Fibroblast of villous mesenchyme (primary cell): ENCODE measurements around the gene NKAIN1.

- CAGE, long polyA plus RNA: no peak
Observed at GRCh38 chr1:30083820-30084426, 639.5 kb downstream of the MATN1 start.

DNA sequence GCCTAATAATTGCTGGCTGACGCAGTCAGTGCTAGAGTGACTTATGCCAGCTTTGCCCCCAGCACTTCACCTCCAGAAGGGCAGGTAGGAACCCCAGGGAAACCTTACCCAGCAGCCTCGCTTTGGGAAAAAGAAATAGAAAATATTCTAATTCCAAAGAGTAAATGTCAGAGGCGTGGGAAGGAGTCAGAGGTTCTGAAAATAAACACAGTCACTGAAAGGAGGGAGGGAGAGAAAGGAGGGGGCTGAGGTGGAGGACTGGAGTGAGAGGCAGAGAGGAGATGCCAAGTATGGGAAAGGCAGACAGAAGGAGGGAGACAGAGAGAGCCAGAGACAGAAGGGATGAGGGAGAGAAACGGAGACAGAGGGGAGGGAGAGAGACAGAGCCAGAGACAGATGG is 525.9 kb downstream of the MATN1 start:
- CAGE, long polyA plus RNA: no peak

DNA sequence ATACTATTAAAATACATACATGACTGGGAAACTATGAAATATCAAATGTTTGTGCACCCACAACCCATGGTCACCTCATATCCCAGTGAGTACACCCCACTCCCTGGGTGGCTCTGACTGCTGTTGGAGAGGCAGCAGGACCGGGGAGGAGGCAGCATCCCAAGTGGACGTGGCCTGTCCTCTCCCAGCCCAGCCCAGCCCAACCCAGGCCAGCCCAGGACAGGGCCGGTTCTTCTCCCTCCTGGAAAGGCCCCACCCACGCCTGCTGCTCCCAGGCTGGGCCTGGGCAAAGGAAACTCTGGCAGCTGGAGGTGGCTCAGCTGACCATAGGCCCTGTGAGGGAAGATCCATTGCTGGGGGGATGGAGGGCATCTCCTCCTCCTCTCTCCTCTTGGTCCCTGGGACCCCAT is 19.1 kb downstream of the MATN1 start:
- CAGE, long polyA plus RNA: no peak

DNA sequence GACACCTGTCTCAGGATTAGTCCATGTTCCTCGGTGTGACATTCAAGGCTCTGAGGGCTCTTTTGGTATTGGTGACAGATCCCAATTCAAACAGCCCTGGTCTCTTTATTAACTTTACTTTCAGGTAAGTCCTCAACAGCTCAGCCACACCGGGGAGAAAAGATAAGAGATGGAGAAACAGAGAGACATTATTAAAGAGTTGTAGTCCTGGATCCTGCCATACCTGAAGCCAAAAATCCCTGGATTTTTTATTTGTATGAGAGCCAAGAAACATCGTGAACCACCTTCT is 7.8 kb upstream of the MATN1 start:
- CAGE, long polyA plus RNA: no peak

GRCh38 chr1:30731512-30732205 is 8.3 kb upstream of the MATN1 start:
- CAGE, long polyA plus RNA: no peak

GRCh38 chr1:30733278-30734397 is 10.3 kb upstream of the MATN1 start:
- CAGE, long polyA plus RNA: no peak

GRCh38 chr1:30735018-30735701 is 11.8 kb upstream of the MATN1 start:
- CAGE, long polyA plus RNA: no peak

DNA sequence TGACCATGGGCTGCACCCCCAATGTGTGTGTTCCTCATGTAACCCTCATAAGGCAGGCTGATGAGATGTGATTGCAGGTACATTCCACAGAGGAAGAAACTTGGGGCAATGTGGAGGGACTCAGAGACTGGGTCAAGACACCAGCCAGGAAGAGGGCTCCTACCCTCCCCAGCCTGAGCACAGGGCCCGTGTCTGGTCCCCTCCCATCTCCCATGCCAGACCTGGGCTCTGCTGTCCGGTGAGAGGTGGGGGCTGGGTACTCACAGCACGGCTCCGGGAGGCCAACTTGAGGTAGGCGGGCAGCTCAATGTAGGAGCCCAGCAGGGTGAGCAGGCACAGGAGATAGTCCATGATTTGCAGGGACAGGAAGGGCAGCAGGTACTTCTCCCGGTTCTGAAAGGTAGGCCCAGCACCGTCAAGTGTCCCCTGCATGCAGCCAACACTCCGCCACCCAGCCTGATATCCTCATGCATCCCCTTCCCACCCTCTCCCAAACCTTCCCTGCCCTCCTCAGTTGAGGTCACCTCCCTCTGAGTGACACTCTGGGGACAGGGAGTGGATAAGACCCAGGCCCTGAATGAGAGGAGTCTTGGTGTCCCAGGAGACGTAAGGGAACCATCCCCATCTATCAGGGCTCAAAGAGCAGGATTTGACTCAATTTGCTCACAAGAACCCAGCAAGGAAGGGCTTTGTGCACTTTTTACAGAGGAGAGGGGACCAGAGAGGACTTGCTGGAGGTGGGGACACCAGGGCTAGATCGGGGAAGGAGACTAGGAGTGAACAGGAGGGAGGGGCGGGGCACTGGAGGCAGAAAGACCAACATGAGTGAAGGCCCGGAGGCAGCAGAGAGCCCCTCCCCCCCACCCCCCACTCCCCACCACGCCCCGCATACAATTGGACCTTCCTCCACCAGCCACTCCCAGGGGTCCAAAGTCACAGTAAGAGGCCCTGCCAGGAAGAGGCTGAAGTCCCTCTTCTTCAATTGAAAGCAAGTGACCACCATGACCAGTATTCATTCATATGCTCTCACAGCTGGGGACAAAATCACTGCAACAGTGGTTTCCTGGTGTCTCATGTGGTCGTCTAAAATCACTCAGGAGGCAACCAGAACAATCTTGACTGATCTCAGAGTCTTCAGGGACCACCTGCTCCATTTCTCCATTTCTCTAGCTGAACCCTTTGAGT is 16.6 kb upstream of the MATN1 start:
- CAGE, long polyA plus RNA: no peak

DNA sequence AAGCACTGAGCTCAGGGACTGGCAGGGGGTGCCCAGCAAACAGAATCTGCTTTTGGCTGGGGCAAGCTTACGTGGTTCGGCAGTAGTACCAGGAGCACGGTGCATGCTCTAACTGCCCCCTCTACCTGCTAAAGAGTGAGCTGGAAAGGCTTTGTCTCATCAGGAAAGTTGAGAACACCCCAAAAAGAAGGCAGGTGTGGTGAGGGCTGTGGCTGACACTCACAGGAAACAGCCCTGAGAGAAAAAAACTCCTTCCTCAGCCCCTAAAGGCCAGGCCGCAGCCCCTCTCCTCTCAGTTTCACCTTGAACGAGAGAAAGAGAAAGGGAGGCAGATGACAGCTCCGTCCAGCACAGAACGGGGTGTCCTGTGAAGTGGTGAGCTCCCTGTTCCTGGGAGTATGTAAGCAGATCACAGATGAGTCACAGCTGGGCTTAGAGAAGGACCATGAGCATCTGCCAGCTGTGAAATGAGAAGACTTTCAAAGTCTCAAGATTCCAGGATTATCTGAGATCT is 13.5 kb downstream of the LAPTM5 start:
- CAGE, long polyA plus RNA: no peak

- CAGE, long polyA plus RNA: no peak
Observed at GRCh38 chr1:30747339-30747737, 10.2 kb downstream of the LAPTM5 start.

DNA sequence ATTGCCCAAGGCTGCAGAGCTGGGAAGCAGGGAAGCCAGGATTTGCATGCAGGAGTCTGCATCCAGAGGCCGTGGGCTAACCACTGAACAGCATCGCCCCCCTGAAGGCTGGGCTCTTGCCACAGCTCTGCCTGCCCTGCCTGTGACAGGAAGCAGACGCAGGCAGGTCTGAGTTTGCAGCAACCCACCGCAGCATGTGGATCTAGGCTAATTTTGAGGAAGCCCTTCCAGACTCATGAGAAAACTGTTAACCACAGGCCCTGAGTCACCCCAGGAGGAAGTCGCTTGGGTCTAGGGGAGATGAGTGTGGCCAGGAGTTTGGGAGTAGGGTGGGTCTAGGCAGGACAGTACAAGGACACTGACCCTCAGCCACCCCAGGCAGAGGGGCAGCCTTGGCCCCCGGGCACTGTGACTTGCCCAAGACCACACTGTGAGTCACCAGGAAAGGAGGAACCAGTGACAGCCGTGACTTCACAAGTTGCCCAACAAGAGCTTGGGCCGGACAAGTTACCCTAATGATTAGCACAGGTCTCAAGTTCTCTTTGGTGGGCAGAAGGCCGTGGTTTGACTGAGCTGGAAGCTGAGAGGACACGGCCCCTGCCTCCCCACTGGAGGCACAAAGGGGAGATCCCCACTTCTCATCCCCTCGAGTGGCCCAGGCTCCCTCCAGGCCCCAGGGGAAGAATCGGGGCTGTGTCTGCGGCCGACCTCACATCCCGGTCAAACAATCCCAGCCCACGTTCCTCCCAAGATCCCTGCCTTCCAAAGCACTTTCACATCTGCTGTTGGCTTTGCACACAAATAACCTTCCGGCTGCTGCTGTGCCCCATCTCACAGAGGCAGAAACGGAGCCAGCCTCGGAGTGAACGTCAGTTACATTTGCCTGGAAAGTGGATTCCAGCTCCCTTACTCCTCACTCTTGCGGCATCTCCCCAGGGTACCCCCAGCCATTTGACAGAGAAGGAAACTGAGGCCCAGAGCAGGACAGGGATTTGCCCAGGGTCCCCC is 736 bp downstream of the LAPTM5 start:
- CAGE, long polyA plus RNA: no peak

- CAGE, long polyA plus RNA: no peak
Observed at GRCh38 chr1:30872036-30873129, 36.2 kb downstream of the SDC3 start.

DNA sequence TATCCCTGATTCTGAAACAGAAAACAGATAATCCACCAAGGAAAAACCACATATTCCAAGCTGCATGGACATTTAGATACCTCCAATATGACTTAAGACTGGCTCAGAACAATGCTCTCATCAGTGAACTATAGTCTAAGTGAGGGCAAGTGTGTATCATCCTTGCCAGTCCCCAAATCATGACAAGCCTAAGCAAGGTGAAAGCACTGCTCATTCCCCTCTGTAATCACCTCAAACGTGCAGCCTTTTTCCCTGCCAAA is 59.4 kb upstream of the SDC3 start:
- CAGE, long polyA plus RNA: no peak

DNA sequence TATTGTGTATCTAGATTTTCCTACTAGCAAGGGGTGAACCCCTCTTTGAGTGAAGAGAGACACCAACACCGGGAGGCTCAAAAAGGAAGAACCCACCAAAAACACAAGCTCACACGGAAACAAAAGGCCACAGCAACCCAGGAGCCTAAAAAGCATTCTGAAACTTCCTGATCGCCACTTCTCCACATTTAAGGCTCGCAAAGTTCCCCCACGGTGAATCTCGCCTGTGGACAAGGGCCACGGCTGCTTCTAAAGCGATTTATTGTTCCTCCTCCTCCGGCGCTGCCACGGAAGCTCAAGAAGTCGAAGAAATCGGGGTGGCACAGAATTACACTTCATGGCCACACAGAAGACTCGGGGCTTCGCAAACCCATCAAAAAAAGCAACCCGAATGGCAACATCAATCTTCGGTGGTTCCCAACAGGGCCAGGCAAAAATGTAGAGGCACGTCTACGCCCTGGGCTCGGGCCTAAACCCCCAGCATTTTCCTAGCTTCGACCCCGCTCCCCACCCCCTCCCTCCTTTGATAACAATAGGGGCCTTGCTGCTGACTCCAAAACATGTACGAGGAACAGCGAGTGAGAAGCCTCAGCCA is 526 bp downstream of the PUM1 start:
- CAGE, long polyA plus RNA: no peak

DNA sequence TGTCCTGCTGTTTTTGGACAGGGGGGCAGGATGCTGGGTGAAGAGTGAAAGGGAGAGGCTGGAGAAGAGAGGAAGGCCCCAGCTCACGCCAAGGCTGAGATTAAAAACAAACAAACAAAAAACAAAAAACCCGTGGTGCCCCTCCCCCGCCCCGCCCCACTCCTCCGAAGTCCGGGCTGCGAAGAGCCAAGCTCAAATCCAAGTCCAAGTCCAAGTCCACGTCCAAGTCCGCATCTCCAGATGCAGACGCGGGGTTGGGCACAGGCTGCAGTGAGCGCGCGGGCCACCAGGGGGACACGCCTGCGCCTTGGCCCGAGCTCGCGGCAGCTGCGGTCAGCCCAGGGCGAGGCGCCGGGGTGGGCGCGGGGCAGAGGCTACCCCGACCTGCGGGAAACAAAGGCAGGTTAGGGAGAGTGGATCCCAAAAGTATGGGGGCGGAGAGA is 58.3 kb downstream of the NKAIN1 start:
- CAGE, long polyA plus RNA: no peak

DNA sequence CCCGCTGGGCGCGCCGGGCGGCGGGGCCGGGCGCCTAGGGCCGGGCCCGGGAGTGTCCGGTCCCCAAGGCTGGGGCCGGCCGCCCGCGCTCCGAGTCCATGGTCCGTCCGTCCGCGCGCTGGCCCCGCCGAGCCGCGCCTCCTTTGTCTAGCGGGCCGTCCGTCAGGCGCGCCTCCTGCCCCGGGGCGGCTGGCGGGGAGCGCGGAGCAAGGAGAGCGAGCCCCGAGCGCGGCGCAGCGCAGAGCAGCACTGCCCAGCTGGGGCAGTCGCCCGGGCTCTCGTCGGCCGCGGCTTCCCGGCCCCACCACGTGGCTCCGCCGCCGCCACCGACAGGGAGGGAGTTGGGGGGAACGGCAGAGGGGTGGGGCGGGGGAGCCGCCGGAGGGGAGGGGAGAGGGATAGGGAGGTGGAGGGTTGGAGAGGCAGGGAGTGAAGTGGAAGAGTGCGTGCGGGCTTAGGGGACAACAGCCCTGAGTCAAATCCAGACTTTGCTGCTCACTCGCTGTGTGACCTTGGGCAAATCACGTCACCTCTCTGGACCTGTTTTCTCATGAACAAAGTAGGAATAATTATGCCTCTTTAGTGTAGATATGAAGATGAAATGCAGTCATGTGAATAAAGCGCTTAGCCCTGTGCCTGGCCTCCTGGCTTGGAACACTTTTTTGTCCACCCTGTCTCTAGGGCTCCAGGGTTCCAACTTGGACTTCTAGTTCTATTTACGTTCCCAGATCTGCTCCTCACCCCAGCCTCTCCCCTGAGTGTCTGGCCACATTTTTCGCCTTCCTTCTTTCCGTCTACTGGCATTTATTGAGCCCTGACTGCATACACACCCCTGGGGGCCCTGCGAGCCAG is at the start of gene NKAIN1:
TSS of gene NKAIN1 (minus strand) at position 251 of the 852 bp plus-strand sequence.
- CAGE, long polyA plus RNA: no peak

DNA sequence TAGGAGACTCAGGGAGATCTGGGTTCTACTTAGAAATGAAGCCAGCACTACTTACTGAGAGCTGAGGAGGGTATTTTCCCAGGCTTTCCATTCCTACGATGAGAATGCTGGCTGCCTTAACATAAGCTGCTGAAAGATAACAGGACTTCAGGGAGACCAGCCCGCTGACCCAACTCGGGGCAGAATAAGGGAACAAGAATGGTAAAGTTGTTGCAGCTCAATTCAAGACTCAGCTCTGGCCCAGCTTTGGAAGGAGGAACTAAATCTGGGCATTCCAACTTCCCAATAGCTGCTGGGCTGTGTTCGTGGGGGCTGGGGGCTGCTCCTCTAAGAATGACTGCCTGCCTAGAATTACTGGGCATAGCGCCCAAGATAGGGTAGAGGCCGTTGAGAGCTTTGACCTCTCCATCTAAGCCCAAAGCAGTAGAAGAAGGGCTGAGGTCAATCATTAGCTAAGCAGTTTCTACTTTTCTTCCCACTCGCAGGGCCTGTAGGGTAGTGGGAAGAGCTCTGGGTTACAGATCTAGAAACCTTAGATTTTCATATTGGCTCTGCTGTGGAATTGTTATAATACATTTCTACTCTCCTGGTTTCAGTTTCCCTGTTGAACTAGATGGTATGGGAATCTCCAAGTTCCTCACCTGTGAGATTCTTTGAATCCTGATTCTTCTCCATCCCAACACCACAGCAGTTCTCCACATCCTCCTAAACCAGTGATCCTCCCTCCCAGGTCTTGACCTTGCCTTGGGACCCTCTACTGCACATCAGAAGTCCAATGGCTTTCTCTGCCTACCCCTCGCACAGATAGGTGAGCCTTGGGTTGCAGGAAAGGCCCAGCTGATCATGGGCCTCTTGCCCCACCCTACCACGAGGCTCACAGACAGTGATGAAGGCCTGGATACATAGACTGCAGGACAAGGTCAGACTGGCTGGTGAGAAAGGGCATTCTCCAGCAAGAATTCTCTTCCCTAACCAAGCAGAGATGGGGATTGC is 1.1 kb downstream of the FABP3 start:
- CAGE, long polyA plus RNA: no peak

DNA sequence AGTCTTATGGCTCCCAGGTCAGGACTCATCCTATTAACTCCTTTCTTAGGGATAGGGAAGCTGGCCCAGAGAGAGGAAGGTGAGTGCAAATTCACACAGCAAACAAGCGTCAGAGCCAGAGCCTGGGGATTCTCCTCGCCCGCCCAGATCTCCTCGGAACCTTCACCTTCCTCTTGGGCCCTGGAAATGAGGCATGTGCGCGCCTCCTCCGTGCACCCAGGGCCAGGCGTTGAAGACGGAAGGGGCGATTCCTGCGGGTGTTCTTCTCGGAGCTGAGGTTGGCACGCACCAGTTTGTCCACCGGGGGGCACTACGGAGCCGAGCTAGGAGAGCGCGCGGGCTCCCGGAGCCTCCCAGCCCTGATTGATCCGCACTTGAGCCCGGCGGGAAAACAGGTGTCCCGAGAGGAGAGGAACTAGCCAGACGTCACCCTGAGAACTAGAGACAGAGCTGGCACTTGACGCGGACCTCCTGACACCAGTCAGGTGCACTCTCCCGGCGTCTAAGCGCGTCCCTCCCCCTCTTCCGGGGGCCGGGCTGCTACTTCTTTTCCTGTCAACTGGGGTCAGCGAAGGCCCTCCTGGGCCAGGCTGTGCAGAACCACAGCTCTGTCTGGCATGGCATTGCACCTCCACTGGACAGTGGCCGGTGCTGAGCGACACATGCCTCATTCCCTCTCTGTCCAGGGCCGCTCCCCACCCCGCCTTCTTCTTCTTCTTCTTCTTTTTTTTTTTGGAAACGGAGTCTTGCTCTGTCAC is 18.3 kb upstream of the SERINC2 start:
- CAGE, long polyA plus RNA: no peak

GRCh38 chr1:31425449-31426109 is 12.6 kb downstream of the SERINC2 start:
- CAGE, long polyA plus RNA: no peak

GRCh38 chr1:31514965-31515923 is 61.1 kb upstream of the TINAGL1 start:
- CAGE, long polyA plus RNA: no peak